ENCODE measurements around a stretch of chr10.

DNA sequence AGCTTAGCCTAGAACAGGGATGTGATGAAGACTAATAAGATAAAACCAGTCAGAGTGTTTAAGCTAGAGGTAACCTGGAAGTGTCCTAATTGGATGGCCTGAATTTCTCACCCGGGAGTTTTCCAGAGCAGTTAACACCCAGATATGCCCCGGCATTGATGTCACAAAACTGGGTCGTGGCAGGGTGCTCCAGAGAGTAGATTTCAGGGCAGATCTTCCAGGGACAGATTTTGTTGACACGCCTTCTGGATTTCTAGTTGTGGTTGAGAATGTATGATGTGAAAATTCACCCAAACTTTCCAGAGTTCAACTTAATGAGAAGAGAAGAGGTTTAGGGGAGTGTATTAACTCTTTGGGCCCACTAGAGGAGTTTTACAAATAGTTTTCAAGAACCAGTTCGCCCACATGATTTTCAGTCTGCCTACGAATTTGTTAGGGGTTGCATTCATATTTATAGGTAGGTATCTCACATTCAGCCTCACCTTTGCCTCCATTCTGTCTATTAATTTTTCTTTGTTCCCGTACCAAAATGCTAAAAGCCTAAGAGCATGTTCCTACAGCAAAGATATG lies 182.2 kb downstream of the CELF2 start:
- PRO-cap: no peak
- RAMPAGE, long total RNA, 2 experiments: no peak in any of the 2 experiments

DNA sequence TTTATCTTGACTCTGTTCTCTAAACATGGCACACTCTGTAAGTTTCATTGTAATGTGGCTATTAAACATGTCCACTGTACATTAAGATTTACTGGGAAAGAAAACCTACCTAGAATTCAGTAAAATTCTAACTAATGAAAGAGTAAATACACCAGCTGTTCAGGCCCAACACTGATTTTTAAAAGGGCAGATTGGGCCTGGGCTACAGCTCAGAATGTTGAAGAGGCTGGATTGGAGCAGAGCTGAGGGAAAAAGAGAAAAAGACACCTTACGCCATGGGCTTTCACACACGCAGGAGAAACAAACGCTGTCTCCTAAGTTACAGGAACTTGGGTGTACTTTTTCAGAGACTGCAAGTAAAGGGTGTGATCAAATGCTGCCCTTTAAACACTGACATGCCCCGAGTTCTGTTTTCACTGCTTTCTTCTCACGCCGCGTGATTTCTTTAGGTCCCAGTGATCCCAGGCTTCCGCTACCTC lies 215.3 kb downstream of the CELF2 start:
- PRO-cap: no peak
- RAMPAGE, long total RNA, 2 experiments: no peak in any of the 2 experiments

DNA sequence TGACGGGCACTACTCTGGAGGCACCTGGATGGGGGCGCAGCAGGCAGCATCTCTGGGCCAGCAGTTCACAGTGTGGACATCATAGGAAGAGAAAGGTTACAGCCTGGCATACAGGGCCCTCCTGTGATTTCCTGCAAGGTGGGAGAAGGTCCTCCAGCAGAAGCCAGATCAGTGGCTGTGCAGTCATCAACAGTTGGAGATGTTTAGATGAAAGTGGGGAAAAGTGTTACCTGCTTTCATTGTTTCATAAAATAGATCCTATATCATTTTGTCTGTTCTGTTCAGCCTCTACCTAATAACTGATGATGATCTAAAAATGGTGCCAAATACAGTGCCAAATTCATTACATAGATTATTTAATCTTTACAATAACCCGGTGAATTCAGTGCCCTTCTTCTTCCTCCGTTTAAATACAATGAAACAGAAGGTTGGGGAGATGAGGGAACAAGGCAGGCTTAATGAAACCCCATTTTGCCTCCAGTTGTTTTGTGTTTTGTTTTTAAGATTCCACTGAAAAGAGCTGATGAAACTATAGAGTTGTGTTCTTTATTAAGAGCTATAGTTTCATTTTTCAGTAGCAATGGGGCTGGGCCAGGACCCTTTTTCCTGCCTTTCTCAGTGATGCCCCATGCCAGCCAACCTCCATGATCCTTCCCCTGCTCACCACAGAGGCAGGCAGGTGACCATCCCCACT lies 289.7 kb downstream of the CELF2 start:
- PRO-cap: no peak
- RAMPAGE, long total RNA, 2 experiments: no peak in any of the 2 experiments

GRCh38 chr10:11336458-11337212 lies 274.8 kb downstream of the USP6NL start:
- PRO-cap: no peak
- RAMPAGE, long total RNA, 2 experiments: no peak in any of the 2 experiments

- PRO-cap: no peak
- RAMPAGE, long total RNA, 2 experiments: no peak in any of the 2 experiments
Measured at GRCh38 chr10:11403075-11403677, 208.3 kb downstream of the USP6NL start.

DNA sequence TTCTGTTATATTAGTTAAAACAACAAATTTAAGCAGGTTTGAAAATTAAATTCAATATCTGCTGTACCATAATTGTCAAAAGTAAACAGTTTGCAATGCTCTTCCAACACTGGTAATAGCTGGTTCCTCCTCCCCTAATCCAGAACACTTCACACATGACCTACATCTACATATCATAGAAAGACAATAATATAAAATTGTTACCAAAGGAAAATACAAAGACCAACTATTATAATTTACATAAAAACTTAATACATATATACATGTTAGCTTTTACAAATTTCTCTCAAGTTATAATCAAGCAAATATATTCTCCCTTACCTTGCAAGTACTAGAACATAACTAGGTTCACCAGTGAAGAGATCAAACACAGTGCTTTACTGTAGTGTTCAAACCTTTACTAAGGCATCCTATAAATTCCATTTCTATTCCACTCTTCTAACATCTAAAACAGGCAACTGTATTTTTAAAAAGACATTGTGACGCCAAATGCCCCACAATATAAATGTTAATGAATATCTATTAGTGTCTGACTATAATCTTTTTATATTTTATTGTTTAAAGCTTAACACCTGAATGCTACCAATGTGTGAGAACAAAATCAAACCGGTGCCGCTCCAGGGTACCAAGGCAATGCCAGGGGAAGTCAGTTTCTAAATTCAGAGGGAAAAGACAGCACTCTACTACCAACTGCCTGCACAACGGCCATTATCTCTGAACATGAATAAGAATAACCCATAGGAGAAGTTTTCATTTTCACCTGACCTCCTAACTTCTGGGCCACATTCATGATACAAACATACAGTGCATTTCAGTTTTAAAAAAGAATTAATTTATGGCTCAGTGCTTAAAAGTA lies 22.0 kb downstream of the USP6NL start:
- PRO-cap: no peak
- RAMPAGE, long total RNA, 2 experiments: no peak in any of the 2 experiments

- PRO-cap: no peak
- RAMPAGE, long total RNA, 2 experiments: no peak in any of the 2 experiments
Measured at GRCh38 chr10:11687808-11688242, 54.4 kb upstream of the ECHDC3 start.

- PRO-cap: no peak
- RAMPAGE, long total RNA, 2 experiments: no peak in any of the 2 experiments
Measured at GRCh38 chr10:11755226-11756387, 13.4 kb downstream of the ECHDC3 start.

- PRO-cap: no peak
- RAMPAGE, long total RNA, 2 experiments: no peak in any of the 2 experiments
Measured at GRCh38 chr10:11863734-11864159, 40.6 kb downstream of the PROSER2 start.

DNA sequence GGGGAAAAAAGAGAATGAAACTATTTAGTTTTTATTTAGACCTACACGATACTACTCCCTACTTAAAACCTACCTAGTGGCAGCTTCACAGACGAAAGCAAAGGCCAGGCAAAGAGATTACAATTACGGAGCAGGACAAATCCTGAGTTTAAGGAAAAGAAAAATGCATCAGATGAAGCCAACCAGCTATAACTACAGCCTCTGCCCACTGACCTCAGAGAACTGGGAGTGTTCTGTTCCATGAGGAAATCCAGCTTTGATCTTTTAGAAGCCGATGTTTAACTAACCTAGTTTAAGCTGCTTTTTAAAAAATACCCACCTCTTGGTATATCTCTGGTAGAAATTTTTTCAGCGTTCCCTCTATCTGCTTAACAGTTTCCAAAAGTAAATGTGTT lies 3.0 kb upstream of the UPF2 start:
- PRO-cap: no peak
- RAMPAGE, long total RNA, 2 experiments: no peak in any of the 2 experiments

GRCh38 chr10:12181138-12181952 lies 14.3 kb downstream of the NUDT5 start:
- PRO-cap: no peak
- RAMPAGE, long total RNA, 2 experiments: no peak in any of the 2 experiments

DNA sequence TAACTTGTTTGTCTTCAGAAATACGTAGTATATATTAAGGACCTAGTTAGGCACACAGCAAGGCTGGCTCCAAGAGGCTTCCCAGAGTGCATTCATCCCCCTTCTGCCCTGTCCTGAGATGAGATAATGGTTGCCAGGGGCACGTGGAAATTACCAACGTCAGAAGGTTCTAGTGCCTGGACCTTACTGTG lies 181.8 kb downstream of the CAMK1D start:
- PRO-cap: no peak
- RAMPAGE, long total RNA, 2 experiments: no peak in any of the 2 experiments

GRCh38 chr10:12650080-12650571 lies 300.8 kb downstream of the CAMK1D start:
- PRO-cap: no peak
- RAMPAGE, long total RNA, 2 experiments: no peak in any of the 2 experiments

DNA sequence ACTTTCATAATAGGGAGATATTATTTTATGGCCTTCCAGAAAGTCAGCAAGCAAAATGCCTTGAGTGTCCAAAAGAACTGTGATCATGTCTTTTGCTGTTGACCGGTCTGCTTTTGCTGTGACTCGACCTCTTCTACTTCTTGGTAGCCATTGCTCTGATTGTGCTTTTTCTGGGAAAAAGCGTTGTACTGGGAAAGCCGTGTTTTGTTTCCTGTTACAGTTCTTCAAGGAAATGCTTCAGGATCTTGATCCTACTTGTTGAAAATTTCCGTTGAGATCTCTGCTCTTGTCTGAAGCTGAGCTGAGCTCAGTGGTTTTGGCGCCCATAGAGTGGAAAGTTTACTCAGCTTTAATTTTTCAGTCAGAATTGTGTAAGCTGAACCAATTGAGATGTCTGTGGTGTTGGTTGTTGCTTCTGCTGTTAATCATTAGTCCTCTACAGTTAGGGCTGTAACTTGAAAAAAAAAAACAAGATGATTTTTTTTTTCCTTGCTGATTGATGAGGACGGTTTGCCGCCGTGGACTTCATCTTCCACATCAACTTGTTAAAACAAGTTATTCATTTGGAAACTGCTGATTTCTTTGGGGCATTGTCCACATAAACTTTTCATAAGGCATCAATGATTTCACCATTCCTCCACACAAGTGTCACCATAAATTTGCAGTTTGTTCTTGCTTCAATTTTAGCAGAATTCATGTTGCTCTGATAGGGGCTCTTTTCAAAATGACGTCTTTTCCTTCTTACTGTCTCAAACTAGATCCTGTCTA lies 302.1 kb downstream of the CCDC3 start:
- PRO-cap: no peak
- RAMPAGE, long total RNA, 2 experiments: no peak in any of the 2 experiments

- PRO-cap: no peak
- RAMPAGE, long total RNA, 2 experiments: no peak in any of the 2 experiments
Measured at GRCh38 chr10:12706311-12706995, 295.1 kb downstream of the CCDC3 start.

GRCh38 chr10:12720362-12720770 lies 281.1 kb downstream of the CCDC3 start:
- PRO-cap: no peak
- RAMPAGE, long total RNA, 2 experiments: no peak in any of the 2 experiments

DNA sequence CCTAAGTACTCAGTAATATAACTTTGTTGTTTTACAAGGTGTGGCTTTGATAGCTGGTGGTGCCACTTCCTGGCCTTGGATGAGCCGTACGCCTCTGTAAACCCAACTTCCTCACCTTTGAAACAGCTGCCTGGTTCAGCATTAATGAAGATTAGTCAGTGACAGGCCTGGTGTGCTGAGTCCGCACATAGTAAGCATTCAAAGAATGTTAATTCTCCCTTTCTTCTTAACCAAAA lies 8.1 kb downstream of the OPTN start:
- PRO-cap: no peak
- RAMPAGE, long total RNA, 2 experiments: no peak in any of the 2 experiments

GRCh38 chr10:13118206-13118745 lies 18.3 kb downstream of the OPTN start:
- PRO-cap: no peak
- RAMPAGE, long total RNA, 2 experiments: no peak in any of the 2 experiments

GRCh38 chr10:13120785-13121404 lies 20.9 kb downstream of the OPTN start:
- PRO-cap: no peak
- RAMPAGE, long total RNA, 2 experiments: no peak in any of the 2 experiments

GRCh38 chr10:13490485-13490914 lies 38.3 kb downstream of the BEND7 start:
- PRO-cap: no peak
- RAMPAGE, long total RNA, 2 experiments: no peak in any of the 2 experiments

Data from prostate gland (tissue), 2 donors.